ENCODE measurements around a stretch of chr14.

GRCh38 chr14:105491421-105491859 is 394 bp downstream of the TEDC1 start:
- RRBS = 4% methylated on average over 21 of the region's 45 CpGs

DNA sequence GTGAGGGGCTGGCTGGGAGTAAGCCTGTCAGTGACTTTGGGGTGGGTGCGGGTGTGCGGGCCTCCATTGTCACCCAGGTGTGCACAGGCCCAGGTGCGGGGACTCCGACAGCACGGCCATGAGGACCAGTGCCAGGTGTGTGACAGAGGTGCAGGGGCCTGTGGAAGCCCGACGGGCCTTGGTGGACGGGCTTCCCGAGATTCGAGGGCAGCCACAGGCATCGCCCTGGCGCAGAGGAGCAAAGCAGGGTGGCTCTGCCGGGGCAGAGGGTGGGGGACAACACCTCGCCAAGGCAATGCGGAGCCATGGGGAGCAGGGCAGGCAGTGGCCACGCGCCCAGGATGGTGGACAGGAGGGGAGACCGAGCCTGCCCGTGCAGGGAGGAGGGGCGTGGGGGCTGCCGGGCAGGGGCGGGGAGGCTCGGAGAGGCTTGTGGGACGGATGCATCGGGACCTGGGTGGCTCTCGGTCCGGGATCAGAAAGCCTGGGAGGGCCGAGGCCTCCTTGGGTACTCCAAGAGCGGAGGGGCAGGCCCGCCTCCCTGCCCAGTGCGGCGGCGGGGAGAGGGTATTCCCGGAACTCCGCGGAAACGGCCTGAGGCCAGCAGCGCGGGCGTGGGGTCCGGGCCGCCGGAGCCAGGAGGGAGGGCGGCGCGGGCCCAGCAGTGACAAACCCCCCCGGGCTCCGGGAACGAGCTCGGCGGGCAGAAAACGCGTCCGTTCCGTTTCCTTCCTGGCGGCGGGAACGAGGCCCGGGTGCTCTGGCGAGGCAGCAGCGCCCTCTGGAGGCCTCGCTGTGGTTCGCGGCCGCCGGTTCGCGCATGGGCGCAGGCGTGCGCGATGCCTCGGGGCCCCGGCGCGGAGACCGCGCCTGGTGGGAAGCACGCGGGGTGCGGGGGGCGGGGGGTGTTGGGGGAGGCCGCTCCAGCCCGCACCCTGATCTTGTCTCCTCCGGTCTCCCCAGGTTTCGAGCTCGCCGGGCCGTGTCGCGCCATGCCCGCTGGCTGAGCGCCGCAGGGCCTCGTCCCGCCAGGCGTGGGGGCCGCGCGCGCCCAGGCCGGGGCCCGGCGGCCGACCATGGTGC is 1.7 kb downstream of the TMEM121 start:
- RRBS = 4% methylated on average over 67 of the region's 105 CpGs

DNA sequence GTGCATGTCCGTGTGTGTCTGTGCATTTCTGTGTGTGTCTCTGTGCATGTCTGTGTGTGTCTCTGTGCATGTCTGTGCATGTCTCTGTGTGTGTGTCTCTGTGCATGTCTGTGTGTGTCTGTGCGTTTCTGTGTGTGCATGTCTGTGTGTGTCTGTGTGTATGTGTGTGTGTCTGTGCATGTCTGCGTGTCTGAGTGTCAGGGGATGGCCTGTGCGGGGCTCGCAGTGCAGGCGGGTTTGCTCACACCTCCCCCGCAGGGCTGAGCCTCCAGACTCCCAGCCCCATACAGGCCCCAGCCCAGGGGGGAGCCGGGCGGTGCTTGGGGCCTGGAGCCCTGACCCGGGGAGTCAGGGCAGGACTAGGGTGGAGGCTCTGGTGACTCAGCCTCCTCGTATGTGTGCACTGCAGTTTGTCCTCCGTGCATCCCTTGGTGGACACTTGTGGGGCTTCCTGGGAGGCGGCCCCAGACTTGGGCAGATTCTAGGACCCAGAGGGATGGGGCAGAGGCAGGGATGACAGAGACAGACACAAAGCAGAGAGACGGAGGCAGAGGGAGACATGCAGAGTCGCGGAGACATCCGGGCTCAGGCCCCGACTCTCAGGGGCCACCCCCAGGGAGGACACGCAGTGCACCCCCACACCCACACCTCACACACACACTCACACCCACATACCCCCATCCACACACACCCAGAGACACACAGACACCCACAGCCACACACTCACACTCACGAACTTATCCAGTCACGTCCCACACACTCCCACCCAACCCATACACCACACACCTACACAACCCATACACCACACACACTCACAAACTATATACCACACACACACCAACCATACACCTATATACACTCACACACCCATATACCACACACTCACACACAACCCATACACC is 42.1 kb downstream of the TMEM121 start:
- RRBS = no CpG with 5 or more reads among the region's 21 CpGs

GRCh38 chr14:105604870-105605477 is 78.6 kb downstream of the TMEM121 start:
- RRBS = 5% methylated on average over 3 of the region's 24 CpGs

DNA sequence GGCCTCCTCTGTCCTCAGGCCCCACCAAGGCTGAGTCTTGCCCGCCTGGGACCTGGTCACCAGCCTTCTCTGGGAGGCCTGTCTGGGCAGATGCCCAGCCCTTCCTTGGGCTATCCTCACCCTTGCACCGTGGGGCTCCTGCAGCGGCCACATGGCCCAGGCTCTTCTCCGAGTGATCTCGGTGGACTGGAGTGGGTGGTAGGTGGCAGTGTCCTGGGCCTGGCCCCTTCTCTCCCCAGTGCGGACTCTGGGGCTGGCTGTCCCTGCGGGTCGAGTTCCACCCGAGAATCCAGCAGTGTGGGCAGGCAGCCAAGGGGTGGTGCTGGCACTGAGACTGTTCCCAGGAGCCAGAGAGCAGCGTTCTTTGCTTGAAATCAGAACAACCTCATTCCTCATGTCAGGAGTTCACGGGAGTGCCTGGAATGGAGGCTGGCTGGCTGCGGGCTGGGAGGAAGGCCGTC is 113.7 kb downstream of the TMEM121 start:
- RRBS = no CpG with 5 or more reads among the region's 13 CpGs

DNA sequence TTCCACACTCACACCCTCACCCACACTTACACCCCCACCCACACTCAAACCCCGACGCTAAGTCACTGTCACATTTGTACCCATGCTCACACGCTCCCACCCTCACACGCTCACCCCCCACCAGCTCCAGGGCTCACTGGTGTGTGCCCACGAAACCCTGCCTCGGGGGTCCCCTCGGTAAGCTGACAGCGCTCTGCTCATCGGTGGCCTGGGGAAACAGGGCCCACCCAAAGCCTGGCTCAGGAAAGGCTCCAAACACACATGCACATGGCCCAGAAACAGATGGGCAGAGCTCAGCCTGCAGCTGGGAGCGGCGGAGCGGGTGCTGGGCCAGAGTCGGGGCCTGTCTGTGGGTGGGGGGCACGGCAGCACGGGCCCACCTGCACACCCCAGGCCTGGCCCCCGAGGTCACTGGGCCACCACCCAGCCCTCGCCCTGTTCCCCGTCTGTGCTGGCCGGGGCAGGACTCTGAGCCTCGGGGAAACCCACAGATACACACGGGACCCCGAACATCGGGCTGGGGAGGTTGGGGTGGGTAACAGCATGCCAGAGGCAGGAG is 164.9 kb downstream of the TMEM121 start:
- RRBS = no CpG with 5 or more reads among the region's 23 CpGs

DNA sequence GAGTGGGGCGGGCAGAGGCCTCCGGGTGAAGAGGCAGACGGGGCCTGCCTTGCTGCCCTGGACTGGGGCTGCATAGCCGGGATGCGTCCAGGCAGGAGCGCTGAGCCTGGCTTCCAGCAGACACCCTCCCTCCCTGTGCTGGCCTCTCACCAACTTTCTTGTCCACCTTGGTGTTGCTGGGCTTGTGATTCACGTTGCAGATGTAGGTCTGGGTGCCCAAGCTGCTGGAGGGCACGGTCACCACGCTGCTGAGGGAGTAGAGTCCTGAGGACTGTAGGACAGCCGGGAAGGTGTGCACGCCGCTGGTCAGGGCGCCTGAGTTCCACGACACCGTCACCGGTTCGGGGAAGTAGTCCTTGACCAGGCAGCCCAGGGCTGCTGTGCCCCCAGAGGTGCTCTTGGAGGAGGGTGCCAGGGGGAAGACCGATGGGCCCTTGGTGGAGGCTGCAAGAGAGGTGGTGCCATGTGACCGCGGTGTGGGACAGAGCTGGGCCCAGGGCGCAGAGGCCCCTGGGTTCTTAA is 216.3 kb downstream of the TMEM121 start:
- RRBS = no CpG with 5 or more reads among the region's 21 CpGs

DNA sequence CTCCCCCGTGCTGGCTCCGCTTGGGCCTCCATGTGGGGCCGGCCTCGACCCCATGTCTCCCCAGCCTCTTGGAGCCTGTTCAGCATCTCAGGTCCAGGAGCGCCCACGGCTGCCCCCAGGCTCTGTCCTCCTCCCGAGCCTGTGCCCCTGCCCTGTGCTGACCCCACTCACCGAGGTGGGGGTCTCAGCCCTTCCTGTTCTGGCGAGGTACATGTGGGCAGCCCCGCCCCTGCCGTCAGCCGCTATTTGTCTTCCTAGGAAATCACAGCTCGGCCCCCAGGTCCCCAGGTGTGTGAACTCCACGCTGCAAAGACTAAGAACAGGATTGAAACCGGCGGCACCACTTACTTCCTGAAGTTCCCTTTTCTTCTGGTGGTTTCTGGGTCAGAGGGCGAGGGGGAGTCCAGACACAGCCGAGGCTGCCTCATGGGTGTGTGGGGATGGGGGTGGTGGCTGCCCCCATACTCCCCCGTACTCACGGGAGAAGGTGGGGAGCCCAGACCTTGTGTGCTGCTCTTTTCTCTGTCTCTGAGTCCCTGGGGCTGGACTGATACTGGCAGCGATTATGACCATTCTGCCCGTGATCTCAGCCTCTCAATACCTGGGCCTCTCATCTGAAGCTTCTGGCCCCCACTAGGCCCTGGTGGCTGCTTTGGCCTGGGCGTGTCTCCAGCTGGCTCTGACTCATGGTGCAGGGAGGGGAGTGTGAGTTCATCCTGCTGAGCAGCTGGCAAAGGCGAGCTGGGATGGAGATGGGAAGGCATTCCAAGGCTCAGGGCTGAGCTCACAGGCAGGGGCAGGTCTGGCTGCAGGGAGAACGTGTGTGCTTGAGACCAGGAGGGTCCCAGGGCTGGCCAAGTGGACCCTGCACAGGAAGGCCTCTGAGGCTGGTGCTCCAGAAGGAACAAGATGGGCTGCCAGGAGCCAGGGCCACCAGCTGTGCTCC is 221.6 kb downstream of the TMEM121 start:
- RRBS = no CpG with 5 or more reads among the region's 25 CpGs

DNA sequence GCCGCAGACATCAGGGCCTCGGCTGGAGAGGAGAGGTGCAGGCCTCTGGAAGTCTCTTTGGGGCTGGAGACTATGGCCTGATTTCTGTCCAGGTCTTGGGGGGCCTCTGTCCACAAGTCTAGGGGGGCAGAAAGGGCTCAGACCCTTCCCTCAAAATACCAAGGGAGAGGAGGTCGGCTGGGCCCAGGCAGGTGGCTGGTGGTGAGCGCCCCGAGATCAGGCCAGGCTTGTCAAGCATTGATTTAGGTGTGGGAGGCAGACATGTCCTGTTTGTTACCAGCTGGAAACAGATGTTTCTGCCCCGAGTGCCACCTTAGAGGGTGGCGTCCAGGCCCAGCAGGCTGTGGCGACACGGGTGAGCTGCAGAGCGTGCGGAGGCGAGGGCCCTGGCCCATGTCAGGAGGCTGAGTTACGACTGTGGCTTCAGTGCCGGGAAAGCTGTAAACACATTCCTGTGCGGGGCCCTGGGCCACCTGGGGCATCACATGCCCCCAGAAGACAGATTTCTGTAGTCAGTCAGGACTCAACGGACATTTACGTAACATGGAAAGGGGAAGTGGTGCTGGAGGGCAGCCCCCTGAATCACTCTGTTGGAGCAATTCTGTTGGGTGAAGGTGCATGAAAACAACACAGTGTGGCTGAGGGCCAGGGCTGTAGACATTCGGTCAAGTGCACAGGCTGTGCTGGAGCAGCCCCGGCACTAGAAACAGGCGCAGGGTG is 291.5 kb downstream of the TMEM121 start:
- RRBS = no CpG with 5 or more reads among the region's 20 CpGs

- RRBS = no CpG with 5 or more reads among the region's 60 CpGs
Observed at GRCh38 chr14:105855322-105856460, 329.3 kb downstream of the TMEM121 start.

DNA sequence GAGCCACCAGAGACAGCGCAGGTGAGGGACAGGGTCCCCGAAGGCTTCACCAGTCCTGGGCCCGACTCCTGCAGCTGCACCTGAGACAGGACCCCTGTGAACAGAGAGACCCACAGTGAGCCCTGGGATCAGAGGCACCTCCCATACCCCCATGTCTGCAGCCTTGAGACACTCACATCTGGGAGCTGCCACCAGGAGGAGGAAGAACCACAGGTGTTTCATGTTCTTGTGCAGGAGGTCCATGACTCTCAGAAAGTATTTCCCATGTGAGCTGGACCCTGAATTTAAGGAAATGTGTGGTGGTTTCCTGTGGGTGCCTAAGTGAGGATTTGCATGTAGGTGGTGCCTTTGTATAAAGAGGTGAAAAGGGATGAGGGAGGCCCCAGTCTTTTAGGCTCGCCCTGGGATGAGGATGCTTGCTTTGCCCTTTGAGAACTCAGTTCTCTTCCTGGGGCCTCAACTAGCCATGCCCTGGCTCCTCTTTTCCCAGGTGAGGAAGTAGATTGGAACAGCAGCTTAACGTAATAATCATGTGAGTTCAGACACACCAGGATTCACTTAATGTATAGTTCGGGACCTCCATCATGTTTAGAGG is 485.8 kb downstream of the TMEM121 start:
- RRBS = no CpG with 5 or more reads among the region's 6 CpGs

DNA sequence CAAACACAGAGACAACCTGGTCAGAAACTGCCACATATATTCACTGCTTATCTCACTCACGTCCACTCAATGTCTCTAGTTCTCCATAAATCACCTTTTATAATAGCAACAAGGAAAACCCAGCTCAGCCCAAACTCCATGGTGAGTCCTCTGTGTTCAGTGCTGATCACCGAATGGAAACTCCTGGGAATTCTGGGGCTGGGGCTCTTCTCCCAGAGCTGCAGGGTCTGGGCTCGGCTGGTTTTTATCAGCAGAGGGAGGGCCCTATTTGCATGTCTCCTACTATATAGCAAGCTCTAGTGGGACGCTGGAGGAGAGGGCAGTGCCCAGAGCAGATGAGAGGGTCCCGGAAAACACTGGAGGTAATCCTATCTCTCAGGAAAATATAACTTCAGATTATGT is 590.6 kb downstream of the TMEM121 start:
- RRBS = no CpG with 5 or more reads among the region's 5 CpGs

- RRBS = no CpG with 5 or more reads among the region's 1 CpG
Observed at GRCh38 chr14:106153875-106154396, 627.6 kb downstream of the TMEM121 start.

- RRBS = no CpG with 5 or more reads among the region's 5 CpGs
Observed at GRCh38 chr14:106174063-106174519, 647.7 kb downstream of the TMEM121 start.

GRCh38 chr14:106510844-106511214 is 984.4 kb downstream of the TMEM121 start:
- RRBS = no CpG with 5 or more reads among the region's 7 CpGs

DNA sequence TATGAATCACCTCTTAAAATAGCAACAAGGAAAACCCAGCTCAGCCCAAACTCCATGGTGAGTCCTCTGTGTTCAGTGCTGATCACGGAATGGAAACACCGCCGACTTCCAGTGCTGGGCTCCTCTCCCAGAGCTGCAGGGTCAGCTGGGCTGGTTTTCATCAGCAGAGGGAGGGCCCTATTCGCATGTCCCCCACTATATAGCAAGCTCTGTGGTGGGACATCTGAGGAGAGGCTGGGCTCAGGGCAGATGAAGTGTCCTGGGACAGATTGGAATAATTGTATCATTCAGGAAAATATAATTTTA is 1117.1 kb downstream of the TMEM121 start:
- RRBS = no CpG with 5 or more reads among the region's 4 CpGs

- RRBS = 8% methylated on average over 12 of the region's 46 CpGs
Observed at GRCh38 chr14:106844313-106845011, 1318.1 kb downstream of the TMEM121 start.

DNA sequence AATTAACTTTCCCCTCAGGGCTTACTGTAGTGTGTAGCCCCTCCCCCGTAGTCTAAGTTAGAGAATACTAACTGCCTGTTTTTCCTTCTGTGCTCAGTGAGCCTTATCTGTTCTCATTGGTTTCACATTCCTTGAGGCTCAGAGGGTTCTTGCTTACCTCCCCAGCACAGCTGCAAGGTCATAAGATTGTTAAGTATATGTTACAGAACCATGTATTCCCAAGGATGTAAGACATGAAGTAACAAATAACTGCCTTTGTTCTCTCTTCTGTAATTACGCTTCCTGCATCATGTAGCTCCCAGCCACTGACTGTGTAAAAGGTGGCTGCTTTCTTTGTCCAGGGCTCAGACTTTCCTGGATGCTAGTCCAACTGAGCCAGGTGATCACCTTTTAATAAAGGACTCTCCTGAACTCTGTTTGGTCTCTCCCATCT is 1351.2 kb downstream of the TMEM121 start:
- RRBS = no CpG with 5 or more reads among the region's 2 CpGs